ENCODE results near the gene CCAR1.

DNA sequence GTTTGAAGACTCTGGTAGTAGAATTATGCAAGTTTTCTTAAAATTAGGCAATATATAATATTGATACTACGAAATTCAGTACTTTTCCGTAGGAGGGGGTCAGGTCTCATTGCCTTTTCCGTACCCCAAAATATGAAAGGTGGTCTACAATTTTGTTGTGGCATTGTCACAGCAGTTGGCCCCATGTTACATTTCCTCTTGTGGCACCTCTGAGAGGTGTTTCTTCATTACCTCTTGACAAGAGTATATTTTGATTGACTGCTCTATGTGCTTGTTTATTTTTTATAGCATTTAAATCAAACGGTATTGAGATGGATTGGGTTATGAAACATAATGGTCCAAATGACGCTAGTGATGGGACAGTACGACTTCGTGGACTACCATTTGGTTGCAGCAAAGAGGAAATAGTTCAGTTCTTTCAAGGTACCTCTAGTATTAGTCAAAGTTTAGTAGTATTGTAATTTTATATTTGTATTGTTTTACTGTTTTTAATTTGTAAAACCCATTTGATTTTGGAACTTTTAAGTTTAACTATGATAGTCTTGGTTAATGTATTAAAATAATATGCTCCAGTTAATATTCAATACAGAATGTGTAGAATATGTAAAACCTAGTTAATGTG is 4.3 kb upstream of the PBLD start:
- RRBS, result no CpG with 5 or more reads among the region's 7 CpGs

DNA sequence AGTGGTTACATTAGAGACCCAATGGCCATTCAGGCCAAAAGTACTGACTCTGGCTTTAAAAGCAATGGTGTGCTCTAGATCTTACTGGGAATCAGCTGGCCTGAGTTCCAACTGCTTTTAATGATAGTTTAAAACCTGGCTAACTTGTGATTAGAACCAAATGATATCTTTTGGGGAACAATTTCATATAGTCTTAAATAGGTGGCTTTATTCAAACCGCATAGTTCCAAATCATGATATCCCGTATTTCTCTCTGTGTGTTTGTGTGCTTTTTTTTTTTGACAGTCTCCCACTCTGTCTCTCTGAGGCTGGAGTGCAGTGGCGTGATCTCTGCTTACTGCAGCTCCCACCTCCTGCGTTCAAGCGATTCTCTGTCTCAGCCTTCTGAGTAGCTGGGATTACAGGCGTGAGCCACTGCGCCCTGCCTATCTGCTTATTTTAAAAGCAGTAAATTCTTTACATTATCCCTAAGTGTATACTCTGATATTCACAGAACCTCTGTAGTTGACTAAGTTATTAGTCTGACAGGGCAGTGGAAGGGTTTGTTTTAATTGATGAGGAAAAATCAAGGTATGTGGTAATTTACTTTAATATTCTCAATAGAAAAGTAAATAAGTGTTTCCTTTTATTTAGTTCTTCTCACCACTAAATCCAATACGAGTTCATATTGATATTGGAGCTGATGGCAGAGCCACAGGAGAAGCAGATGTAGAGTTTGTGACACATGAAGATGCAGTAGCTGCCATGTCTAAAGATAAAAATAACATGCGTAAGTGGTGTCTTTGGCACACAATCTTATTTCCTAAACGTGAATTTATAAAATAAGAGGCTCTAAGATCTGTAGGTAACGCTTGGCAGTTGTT is 8.0 kb upstream of the PBLD start:
- RRBS, result no CpG with 5 or more reads among the region's 11 CpGs

DNA sequence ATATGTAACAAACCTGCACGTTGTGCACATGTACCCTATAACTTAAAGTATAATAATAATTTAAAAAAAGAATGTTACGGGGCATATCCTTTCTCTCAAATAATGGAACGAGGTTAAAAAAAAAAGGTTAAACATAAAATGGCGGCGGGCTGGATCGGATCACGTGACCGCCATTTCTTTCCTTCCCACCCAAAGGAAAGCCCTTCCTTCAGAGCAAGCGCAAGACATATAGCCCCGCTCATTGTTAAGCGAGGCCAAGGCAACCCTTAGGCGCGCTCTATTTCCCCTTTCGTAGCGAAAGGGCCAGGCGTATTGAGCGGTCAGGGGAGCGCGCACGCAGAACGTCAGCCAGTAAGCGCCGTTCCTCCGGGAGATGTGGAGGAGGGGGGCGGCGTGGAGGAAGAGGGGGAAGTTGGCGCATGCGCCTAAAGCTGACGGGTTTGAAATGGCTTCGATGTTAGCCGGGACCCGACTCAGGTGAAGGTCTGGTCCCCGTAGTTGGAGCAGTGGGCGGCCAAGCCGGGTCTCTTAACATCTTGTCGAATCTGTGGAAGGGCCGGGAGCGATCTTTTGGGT is at the start of gene CCAR1:
Gene CCAR1, plus strand, starts transcription at position 434 of the 576 bp plus-strand sequence.
- RRBS, result 2% methylated on average over 15 of the region's 38 CpGs

DNA sequence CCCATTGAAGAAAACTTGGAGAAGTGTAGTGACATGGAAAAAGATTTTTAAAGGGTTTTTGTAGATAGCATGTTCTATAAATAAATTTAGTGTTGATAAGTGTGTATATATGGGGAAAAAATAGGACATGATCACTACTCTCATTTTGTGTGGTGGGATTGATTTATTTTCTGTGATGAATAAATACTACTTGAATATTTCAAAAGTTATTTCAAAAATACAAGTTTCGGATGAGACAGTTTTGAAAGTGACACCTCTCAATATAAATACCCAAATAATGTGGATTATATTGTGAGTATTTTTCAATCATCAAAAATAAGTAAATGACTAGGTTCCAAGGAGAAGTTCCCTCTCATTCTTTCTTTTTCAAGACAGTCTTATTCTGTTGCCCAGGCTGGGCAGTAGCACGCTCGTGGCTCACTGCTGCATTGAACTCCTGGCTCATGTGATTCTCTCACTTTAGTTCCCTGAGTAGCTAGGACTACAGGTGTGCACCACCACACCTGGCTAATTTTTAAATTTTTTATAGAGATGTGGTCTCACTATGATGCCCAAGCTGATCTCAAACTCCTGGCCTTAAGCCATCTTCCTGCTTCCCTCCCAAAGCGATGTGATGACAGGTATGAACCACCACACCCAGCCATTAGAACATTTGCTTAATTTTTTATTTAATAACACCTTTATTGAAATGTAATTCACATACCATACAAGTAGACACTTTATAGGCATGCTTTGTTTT is 47.3 kb upstream of the STOX1 start:
- RRBS, result no CpG with 5 or more reads among the region's 4 CpGs

- RRBS, result 2% methylated on average over 13 of the region's 42 CpGs
These were observed 570 bp upstream of the DDX50 start for GRCh38 chr10:68900336-68901154.

- RRBS, result no CpG with 5 or more reads among the region's 6 CpGs
These were observed 5.8 kb upstream of the DDX21 start for GRCh38 chr10:68949970-68950826.

- RRBS, result no CpG with 5 or more reads among the region's 9 CpGs
These were observed 42.3 kb upstream of the SRGN start for GRCh38 chr10:69045295-69046383.

DNA sequence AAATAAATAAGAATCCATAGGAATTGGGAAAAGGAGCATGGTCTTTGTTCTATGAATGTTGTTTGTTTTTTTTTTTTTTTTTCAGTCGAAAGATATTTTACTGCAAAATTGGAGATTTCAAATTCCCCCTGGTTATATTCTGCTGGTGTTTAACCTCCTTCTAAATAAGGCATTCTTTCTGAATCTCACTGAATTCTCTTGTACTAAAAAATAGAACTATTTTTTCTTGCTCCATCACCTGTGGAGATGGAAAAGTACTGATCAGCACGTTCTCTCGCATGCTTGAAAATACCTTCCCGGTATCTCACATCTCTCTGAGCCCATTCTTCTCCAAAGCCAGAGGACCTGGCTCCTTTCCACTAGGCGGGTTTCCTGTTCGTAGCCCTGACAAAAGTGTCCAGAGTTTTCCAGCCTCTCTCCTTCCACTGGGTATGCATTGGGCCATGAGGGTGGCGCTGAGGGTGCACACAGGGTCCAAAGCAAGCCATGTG is 16.4 kb upstream of the SRGN start:
- RRBS, result no CpG with 5 or more reads among the region's 7 CpGs

DNA sequence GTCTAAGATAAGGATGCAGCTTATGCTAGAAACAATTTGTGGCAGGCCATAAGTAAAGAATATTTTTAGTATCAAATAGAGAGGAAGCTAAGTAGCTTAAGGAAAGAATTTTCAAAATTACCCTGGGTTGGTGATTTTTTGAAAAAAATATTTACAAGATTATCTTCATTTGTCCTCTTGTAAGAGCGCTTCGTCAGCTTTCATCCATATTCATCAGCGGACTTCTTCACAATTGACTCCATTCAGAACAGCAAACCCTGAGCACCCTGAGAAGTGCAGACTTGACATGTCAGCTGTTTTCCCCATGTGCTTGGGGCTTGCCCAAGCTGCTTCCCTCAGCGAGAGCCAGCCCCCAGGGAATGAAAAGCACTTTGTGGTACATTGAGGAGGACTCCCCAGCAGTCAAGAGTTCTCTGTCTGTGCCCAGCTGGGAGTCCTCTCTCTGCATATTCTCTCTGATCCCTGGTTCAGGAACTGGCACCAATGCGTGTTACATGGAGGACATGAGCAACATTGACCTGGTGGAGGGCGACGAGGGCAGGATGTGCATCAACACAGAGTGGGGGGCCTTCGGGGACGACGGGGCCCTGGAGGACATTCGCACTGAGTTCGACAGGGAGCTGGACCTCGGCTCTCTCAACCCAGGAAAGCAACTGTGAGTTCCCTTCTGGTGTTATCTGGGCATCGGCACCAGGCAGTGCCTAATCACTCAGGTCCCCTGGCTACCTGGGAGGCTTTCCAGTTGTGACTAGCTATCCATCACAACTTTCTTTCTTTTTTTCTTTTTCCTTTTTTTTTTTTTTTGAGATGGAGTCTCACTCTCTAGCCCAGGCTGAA is 22.8 kb downstream of the HKDC1 start:
- RRBS, result no CpG with 5 or more reads among the region's 14 CpGs

DNA sequence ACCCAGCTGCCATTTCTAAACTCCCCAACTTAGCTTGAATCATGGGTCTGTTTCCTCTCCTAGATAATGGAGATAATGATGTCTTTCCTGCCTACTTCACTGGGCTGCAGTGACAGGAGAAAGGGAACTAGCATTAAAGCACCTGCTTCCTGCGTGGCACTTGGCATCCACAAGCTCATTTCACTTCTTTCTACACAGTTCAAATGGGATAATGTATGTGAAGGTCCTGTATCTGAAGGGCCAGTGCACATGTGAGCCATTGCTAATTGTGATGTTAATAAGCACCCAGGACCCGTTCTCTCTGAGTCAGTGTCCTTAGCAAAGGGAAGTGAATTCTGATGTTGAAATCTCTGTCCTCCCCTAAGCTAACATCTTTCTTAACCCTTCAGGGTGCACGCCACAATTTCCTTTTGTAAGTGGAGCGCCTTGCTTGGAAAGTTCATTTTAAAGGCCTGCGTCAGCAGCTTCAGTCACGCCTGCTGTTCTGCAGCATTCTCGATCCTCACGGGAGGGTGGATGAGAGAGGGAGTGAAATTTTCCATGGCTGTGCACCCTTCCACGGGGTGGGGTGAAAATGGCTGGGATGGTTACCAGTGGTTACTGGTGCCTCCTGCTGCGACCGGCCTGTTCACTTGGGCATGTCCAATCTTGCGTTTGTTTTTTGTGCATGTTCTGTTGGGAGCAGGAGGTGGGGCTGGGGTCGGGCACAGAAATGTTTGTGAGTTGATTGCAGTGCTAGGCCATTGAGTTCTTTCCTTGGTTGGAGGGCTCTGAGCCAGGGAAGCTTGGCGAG is 18.8 kb downstream of the HK1 start:
- RRBS, result no CpG with 5 or more reads among the region's 14 CpGs

DNA sequence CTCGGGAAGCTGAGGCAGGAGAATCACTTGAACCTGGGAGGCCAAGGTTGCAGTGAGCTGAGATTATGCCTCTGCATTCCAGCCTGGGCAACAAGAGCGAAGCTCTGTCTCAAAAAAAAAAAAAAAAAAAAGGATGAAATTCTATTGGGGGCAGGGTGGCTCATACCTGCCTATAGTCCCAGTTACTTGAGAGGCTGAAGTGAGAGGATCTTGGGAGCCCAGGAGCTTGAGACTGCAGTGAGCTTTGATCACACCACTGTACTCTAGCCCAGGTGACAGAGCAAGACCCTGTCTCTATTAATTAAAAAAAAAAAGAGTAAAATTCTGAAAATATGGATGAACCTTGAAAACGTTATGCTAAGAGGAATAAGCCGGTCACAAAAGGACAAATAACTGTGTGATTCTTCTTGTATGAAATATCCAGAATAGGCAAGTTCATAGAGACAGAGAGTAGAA is 40.1 kb downstream of the HK1 start:
- RRBS, result no CpG with 5 or more reads among the region's 4 CpGs

DNA sequence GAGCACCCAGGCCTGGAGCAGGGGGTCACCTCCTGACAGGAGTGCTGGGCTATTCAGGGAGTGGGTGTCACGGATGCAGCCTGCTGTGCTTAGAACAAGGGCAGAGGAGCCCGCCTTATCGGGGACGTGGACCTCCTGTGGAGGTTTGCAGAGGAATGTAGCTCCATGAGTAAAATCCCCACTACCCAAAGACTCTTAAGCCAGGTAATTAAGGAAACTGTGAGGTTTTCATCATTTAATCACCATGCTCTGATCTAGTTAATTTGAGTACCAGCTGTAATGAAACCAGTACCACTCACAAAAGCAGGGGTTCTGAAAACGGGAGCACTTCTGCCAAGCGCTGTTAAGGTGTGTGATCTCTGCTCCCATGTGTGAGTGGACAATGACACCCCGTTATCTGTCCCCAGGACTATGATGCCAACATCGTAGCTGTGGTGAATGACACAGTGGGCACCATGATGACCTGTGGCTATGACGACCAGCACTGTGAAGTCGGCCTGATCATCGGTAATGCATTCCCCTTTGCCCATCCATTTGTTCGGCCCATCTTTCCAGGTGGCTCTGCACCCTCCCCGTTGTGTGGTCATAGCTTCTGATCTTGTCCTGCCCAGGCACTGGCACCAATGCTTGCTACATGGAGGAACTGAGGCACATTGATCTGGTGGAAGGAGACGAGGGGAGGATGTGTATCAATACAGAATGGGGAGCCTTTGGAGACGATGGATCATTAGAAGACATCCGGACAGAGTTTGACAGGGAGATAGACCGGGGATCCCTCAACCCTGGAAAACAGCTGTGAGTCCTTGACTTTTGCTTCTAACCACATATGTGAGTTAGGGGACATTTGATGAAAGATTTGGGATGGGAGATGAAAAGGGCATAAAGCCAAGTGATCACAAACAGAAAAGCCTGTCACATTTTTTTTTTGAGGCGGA is 47.6 kb downstream of the TACR2 start:
- RRBS, result no CpG with 5 or more reads among the region's 18 CpGs

- RRBS, result no CpG with 5 or more reads among the region's 7 CpGs
These were observed 5.4 kb downstream of the TACR2 start for GRCh38 chr10:69411202-69411925.

GRCh38 chr10:69413143-69413448 is 3.6 kb downstream of the TACR2 start:
- RRBS, result no CpG with 5 or more reads among the region's 6 CpGs

DNA sequence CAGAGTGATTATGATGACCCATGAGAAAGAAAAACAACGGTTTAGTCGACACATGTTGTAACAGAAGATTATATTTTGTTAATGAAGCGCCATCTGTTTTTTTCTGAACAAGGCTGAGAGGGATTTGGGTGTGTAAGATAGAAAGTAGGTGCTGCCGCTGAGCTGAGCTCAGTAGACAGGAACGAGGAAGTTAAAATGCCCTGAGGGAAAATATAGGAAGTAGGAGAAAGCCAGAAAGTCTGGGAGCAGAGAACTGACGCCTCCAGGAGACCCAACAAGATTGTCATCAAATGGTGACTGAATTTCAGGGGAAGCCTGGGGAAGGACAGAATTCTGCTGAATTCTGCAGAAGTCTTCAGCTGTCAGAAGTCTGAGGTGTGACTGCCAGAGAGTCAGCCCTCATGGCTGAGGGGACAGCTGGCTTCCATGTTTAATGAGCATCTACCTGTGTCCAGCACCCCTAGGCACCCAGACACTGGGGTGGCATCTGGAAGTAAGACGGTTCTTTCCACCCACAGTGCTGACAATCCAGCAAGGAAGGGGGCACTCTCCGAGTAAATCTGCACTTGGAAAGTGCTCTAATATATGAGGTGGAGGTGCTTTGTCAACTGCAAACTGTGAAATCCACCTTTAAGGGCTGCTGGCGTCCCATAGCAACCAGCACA is 12.6 kb upstream of the TSPAN15 start:
- RRBS, result no CpG with 5 or more reads among the region's 9 CpGs

DNA sequence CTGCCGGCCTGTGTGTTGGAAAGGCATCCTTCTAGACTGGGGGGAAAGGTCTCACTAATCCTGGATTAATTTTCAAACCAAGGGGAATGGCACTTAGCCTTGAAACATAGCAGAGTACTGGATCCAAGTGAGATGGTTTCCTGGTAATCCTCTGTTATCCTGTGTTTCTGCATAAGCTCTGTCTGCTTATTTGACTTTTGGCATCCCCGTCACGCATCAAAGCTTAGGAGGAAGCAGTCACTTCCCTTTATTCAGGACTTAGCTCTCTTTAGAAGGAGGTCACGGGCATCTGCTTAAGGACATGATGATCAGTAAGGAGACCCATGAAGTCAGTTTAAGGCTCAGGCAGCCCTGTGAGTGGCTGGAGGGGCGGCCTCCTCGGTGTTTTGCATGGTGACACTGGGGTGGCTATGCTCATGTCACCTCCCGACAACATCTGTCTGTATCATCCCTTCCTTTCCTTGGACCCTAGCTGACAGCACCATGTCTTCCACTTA is 30.1 kb downstream of the TSPAN15 start:
- RRBS, result no CpG with 5 or more reads among the region's 7 CpGs

GRCh38 chr10:69898309-69899001 is 96.7 kb downstream of the COL13A1 start:
- RRBS, result 70% methylated on average over 7 of the region's 17 CpGs

- RRBS, result no CpG with 5 or more reads among the region's 45 CpGs
These were observed 548 bp downstream of the SAR1A start for GRCh38 chr10:70169535-70170397.

GRCh38 chr10:70231781-70232962 is 1.1 kb downstream of the PPA1 start:
- RRBS, result no CpG with 5 or more reads among the region's 46 CpGs

GRCh38 chr10:70272051-70272673 is 11.6 kb downstream of the NPFFR1 start:
- RRBS, result no CpG with 5 or more reads among the region's 12 CpGs